T-cell (primary cell): ENCODE results near the gene SEC23A.

- PRO-cap, 7 experiments, result peak in 6 of 7 experiments; most common plus-strand start chr14:35933053 (in 6); most common minus-strand start chr14:35932935 (in 3)
These were observed 106.6 kb downstream of the BRMS1L start for GRCh38 chr14:35932655-35933241.

GRCh38 chr14:36272992-36273764 lies 47.3 kb downstream of the MBIP start:
- PRO-cap, 7 experiments, result no peak in any of the 7 experiments

DNA sequence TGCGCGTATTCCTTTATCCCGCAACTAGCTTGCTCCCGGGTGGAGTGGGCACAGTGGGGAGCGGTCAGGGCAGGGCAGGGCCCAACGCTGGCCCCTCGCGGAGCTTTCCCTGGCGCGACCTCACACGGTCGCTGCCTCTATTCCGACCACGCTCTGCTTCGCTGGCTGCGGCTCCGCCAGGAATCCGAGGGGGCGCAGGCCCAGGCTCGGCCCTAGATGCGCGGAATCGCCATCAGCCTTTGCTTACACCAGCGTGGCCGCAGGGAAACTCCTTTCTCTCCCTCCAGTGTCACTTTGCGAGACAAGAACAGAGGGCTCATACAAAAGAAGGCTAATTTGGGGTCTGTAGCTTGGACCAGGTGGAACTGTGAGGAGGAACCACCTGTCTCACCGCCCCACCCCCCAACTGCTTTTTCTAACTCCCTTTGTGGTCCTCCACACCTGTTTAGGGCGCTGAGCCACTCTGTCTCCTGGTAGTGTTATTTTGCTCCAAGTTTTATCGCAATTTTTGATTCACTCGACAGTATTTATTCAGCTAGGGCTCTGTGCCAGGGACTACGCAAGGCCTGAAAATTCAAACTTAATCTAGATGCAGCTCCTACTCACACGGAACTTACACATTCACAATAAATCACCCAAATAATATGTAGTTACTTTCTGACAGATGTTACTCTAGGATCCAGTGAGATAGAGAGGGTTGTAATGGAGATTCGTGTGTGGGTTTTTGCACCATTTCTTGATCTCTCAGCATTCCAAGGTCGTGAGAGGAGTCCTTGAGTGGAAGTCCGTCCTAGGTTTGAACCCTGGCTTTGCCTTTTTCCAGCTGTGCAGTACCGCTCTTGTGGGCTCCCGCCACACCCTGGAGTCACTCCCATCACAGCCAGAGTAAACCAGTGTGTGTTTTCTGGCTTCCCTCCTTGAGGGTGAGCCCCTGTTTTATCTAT lies 3.3 kb upstream of the NKX2-1 start:
- PRO-cap, 7 experiments, result no peak in any of the 7 experiments

- PRO-cap, 7 experiments, result no peak in any of the 7 experiments
These were observed 4.9 kb upstream of the NKX2-1 start for GRCh38 chr14:36524842-36525366.

DNA sequence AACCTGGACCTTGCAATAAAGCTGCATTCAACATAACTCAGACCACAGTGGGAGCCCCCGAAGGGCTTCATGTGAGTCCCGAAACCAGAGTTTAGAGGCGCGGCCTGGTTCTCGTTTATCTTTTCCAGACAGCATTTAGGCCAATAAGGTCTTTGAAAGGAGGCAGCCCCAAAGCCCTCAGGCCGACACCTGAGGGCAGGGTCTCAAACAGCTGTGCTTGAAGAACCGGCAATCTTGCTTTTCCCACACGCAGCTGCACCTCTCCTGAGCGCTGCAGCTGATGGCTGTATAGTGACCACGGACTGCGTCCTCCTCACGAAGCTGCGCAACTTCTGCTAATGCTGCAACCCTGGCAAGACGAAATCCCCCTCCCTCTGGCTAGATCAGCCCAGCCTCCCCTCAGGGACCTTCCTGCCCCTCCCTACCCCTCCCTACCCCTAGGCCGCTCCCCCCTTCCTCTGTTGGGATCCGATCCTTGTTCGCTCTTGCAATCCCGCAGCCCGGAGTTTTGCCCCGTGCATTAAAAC lies 5.0 kb upstream of the PAX9 start:
- PRO-cap, 7 experiments, result no peak in any of the 7 experiments

DNA sequence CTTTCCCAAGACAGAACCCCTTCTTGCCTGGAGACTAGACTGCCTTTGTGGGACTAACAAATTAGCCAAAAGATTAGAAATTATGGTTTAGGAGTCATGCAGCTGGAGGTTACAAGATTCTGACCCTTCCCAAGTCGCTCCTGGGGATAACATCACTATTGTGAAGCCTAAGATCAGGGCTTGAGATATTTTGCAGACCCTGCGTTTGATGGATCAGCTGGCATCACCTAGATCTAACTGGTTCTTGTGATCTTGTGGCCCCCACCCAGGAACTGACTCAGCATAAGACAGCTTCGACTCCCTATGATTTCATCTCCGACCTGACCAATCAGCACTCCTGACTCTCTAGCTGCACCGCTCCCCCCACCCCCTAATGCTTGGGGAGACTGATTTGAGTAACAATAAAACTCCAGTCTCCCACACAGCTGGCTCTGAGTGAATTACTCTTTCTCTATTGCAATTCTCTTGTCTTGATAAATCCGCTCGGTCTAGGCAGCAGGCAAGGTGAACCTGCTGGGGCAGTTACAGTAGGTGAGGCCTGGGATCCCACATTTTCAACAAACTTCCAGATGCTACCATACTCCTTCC lies 4.8 kb downstream of the SLC25A21 start:
- PRO-cap, 7 experiments, result no peak in any of the 7 experiments

GRCh38 chr14:37584722-37585649 lies 10.1 kb downstream of the FOXA1 start:
- PRO-cap, 7 experiments, result no peak in any of the 7 experiments

DNA sequence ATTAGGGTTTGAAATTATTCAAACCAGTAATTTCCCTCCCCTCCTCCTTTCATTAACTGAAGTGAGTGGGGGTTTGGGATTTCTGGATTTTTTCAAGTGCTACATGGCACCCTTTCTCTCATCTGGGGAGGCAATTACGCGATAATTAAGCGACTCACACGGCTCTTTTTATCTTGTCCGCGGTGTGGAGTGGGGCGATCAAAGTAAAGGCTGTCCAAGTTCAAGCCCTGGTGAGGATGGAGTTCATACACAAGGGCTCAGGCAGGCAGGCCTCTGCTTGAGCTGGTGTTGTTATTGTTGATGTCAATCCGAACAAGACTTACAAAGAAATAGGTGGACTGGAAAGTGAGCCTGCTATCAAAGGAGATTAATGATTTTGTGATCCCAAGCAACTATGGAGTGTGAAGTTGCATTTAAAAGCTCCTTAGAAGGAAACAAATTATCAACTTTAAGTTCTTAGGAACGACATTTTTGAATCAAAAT lies 6.1 kb downstream of the FOXA1 start:
- PRO-cap, 7 experiments, result no peak in any of the 7 experiments

GRCh38 chr14:37596827-37597194 lies 1.4 kb downstream of the TTC6 start:
- PRO-cap, 7 experiments, result no peak in any of the 7 experiments

DNA sequence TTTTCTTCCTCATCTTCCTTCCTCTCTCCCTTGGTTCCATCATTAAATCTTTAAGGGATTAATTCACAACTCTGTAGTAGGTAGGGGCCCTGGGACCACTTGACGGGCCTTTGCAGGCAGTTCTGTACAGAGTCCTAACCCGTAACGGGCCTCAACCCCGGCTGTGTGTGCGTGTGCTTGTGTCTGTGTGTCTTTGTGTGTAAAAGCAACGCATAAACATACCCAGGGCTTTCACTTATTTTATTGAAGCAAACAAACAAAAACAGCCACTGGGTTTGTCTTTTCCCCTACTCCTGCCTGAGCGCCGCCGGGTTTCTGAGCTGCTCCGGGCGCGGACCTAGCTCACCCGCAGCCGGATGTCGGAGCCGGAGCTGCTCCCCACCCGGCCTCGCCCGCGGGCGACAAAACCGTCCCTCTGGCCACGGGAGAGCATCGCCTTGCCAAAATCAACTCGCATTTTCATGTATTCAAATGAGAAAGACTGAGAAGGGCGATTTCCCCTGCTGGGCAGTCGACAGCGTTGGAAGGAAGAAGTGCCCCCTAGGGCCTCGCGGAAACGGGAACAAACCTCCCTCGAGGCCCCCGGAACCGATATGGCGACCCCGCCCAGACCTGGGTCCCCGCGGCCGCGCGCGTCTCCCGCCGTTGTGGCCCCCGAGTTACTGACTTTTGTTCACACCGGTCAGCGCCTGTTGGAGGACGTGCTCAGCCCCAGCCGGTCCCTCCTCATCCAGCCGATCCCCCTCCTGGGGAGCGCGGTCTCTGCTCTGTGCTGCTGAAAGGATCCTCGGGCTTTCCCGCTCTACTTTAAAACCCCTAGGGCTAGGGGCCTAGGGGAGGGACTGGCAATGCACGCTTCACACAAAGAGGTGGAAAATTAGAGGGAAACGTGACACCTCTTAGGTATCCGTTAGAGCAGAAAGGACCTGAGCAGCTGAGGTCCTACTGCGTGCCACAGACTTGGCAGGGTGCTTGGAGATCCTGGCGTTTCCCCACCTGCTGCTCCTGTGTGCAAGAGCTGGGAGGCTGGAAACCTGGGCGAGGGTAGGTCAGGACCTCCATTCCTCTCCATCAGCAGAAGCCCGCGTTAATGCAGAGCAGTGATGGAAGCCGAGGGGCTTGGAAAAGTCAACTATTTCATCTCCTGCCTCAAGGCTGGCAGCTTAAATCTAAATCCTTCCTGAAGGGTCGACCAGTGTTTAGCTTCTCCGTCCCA lies 4.2 kb downstream of the TTC6 start:
- PRO-cap, 7 experiments, result no peak in any of the 7 experiments

DNA sequence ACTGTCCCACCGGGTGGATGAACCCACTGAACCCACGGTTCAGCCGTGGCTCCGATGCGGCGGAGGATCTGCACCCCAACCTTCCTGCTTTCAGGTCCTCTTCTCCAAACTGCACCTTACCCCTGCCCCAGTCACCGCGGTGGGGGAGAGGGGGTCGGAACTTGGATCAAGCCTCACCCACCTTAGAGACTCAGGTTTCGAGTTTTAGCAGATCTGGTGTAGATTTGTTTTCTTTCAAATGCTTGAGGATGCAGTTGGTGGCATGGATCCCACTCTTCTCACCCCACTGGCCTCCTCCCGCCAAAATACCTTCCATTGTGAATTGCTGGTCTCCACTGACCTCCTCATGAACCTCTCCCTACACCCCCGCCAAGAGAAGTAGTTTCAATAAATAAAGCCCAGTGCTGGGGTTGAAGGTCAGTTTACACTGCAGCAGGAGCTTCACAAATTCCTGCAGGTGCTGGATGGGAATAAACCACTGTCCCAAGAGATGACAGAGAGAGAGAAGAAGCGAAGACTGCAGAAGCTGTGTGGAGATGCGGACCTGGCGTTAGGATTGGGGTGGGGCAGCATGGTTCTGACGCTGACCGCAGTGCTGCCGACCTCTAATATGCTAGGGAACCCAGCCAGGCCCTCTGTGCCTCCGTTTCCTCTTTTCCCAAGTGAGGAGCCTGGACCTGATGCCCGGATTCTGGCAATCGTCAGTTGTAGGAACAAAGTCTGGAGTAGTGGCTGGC lies 7.3 kb downstream of the TTC6 start:
- PRO-cap, 7 experiments, result no peak in any of the 7 experiments

DNA sequence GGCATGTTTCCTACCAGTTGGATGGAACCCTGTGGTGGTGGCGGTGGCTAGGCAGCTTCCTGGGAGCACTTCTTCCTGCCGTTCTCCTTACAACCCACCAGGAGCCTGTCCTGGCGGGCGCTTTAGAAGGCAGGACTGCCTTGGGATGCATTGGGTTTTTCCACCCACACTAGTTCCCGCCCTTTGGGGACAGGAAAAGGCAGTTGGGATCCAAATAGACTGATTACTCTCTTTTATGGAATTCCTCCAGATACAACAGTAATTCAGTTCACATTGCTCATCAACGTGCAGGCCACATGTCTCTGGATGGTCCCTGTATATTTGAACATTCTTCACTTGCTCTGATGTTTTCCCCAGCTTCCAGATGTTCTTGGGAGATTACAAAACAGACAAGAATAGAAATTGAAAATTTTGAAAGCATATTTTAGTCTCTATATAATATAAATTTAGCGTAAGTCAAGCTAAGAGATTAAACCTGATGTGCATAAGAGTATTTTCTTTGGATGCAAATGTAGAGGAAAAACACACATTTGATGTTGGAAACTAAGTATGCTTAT lies 305.6 kb upstream of the SSTR1 start:
- PRO-cap, 7 experiments, result no peak in any of the 7 experiments

DNA sequence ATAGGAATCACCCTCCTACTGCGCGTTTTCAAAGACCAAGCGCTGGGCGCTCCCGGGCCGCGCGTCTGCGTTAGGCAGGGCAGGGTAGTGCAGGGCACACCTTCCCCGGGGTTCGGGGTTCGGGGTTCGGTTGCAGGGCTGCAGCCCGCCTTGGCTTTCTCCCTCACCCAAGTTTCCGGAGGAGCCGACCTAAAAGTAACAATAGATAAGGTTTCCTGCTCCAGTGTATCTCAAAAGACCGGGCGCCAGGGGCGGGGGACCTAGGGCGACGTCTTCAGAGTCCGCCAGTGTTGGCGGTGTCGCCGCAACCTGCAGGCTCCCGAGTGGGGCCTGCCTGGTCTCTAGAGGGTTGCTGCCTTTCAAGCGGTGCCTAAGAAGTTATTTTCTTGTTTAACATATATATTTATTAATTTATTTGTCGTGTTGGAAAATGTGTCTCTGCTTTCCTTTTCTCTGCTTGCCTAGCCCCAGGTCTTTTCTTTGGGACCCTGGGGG lies 3.8 kb downstream of the SSTR1 start:
- PRO-cap, 7 experiments, result no peak in any of the 7 experiments

GRCh38 chr14:38255018-38255764 lies 702 bp downstream of the CLEC14A start:
- PRO-cap, 7 experiments, result no peak in any of the 7 experiments

DNA sequence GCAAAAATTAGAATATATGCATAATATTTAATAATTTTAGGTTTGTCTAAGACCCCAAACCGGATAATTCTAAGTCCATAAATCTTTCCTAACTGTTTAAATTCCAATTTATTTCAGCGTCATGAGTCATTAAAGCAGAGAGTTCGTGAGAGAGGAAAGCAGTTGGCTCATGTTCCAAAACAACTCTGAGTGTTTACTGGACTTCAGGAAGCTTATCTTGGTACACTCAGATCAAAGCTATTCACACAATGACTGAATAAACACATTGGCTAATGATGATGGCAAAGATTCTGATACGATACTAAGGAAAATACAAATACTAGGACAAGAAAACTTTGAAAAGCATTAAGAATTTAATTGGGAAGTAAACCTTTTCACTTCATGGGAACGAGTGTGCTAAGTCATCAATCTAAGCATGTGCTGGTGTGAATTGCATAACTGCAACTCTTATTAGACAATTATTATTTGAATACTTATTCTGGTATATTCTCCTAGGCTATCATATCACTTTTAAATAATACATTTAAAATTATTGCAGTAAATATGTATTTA lies 34.8 kb upstream of the CLEC14A start:
- PRO-cap, 7 experiments, result no peak in any of the 7 experiments

GRCh38 chr14:39004091-39004757 lies 98.8 kb downstream of the SEC23A start:
- PRO-cap, 7 experiments, result no peak in any of the 7 experiments

- PRO-cap, 7 experiments, result peak in 7 of 7 experiments; most common plus-strand start chr14:39103328 (in 7); most common minus-strand start chr14:39103118 (in 3)
These were observed at the start of gene SEC23A for GRCh38 chr14:39102933-39103588. TSS of gene SEC23A (minus strand) at chr14:39103235.

- PRO-cap, 7 experiments, result peak in 3 of 7 experiments; most common plus-strand start chr14:39103732 (in 1); most common minus-strand start chr14:39103652 (in 3)
These were observed 465 bp upstream of the SEC23A start for GRCh38 chr14:39103589-39103811.

DNA sequence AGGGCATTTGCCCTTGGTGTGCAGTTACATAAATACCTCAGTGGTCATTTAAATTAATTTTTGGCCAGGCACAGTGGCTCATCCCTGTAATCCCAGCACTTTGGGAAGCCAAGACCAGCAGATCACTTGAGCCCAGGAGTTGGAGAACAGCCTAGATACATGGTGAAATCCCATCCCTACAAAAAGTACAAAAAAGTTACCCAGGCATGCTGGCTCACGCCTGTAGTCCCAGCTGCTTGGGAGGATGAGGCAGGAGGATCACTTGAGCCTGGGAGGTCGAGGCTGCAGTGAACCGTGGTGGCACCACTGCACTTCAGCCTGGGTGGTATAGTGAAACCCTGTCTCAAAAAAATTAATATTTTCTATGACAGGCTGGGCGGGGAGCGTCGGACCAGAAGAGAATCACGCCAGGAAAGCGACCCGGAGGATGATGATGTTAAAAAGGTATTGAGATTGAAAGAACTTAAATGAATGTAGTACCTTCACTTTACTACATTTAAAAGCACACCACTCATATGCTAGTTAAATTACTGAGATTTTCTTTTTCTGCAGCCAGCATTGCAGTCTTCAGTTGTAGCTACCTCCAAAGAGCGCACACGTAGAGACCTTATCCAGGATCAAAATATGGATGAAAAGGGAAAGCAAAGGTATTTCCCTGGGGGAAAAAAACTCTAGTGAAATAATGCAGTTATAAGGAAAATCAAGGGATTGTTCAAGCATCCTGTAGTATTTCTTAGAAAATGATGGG lies 2.2 kb downstream of the PNN start:
- PRO-cap, 7 experiments, result no peak in any of the 7 experiments

GRCh38 chr14:39177789-39178086 lies 2.7 kb downstream of the PNN start:
- PRO-cap, 7 experiments, result no peak in any of the 7 experiments